IMR-90 (cell line): ENCODE measurements around a stretch of chr1.

- RRBS, result 0% methylated on average over 3 of the region's 20 CpGs
CAGE:
- cytosol, long polyA plus RNA, result no peak
- long polyA plus RNA, result no peak
- nucleus, long polyA plus RNA, result no peak
Measured at GRCh38 chr1:46131391-46132014, 926 bp downstream of the PIK3R3 start.

GRCh38 chr1:46341580-46342351 lies 1.2 kb downstream of the NSUN4 start:
- RRBS, result 86% methylated on average over 5 of the region's 22 CpGs
CAGE:
- cytosol, long polyA plus RNA, result no peak
- long polyA plus RNA, result no peak
- nucleus, long polyA plus RNA, result no peak

DNA sequence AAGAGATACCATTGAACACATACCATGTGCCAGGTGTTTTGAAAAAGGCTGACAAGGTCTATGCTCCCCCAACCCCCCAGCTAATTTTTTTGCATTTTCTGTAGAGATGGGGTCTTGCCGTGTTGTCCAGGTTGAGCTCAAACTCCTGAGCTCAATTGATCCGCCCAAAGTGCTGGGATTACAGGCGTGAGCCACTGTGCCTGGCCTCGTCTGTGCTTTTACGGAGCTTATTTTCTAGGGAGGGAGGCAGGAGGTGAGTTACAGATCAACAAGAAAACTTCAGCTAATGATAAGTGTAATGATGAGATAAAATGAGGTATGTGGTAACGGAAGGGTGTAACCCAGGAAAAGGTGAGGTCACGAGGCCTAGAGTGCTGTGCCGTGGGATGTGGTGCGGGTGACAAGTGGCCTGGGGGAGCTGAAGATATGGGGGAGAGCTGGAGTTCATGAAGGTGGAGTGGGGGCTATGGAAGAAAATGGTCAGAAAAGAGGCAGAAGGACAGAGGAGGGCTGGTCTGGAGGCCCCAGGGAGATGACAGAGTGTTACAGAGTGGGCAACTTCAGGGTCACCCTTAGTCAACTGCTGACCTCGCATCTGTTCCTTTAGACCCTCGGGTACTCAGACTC lies 28.3 kb downstream of the FAAH start:
- RRBS, result no CpG with 5 or more reads among the region's 11 CpGs
CAGE:
- cytosol, long polyA plus RNA, result no peak
- long polyA plus RNA, result no peak
- nucleus, long polyA plus RNA, result no peak

GRCh38 chr1:46593998-46594493 lies 10.0 kb downstream of the MKNK1 start:
- RRBS, result no CpG with 5 or more reads among the region's 7 CpGs
CAGE:
- cytosol, long polyA plus RNA, result no peak
- long polyA plus RNA, result no peak
- nucleus, long polyA plus RNA, result no peak

DNA sequence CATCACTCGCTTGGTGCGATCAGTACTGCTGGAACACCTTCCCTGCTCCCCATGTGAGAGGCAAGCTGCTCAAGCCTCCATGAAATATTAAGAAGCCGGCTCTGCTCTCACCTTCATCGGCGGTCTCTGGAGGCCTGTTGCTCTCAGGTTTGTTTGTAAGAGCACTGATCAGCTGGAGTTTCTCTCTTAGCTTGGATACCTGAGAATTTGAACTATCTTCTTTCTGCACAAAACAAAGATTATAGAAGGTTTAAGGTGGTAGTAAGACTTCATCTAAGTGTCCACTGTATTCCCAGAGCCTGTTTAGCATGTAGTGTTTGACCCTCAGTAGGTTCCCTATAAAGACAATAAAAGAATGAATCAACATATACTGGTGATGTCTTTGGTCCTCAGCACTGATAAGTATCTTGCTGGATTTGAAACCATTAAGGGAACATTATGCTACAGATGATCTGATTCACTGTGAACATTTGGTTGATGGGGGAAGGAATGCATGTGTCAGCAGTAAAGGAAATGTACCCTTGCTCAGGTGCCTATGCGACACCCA lies 12.8 kb downstream of the TEX38 start:
- RRBS, result no CpG with 5 or more reads among the region's 6 CpGs
CAGE:
- cytosol, long polyA plus RNA, result no peak
- long polyA plus RNA, result no peak
- nucleus, long polyA plus RNA, result no peak

GRCh38 chr1:46927735-46928230 lies 13.5 kb downstream of the CYP4A11 start:
- RRBS, result no CpG with 5 or more reads among the region's 2 CpGs
CAGE:
- cytosol, long polyA plus RNA, result no peak
- long polyA plus RNA, result no peak
- nucleus, long polyA plus RNA, result no peak

DNA sequence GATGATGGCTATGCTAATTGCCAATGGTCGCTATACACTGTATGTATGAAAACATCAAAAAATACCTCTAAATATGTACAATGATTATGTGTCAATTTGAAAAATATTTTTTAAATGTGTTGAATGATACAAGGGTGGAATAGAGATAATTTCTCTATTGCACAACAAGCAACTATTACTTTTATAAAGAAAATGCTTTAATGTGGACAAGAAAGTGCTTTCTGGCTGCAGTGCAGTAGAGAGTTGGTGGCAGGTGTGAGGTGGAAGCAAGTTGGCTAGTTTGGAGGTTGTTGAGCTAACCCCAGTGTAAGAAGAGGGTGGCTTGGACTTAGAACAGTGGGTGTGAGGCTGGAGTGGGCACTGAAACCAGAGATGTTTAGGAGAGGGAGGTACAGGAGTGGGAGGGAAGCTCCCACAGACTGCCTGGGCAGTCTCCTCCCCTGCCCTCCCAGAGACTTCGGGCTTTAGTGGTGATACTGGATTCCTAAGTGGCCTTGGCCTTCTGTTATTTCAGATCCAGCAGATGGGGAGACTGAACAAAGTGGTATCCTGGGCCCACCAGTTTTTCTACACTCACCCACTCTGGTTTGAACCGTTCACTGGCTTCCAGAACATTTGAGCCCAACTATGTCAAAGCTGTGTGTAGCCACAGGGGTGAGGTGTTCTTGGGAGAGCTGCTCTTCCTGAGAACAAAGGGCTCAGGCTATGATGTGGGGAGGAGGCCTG lies 19.8 kb upstream of the CYP4A11 start:
- RRBS, result no CpG with 5 or more reads among the region's 3 CpGs
CAGE:
- cytosol, long polyA plus RNA, result no peak
- long polyA plus RNA, result no peak
- nucleus, long polyA plus RNA, result no peak

GRCh38 chr1:47323593-47324277 lies 9.8 kb upstream of the STIL start:
- RRBS, result no CpG with 5 or more reads among the region's 2 CpGs
CAGE:
- cytosol, long polyA plus RNA, result no peak
- long polyA plus RNA, result no peak
- nucleus, long polyA plus RNA, result no peak

- RRBS, result 2% methylated on average over 3 of the region's 22 CpGs
CAGE:
- cytosol, long polyA plus RNA, result no peak
- long polyA plus RNA, result no peak
- nucleus, long polyA plus RNA, result no peak
Measured at GRCh38 chr1:47577979-47578692, 140.3 kb downstream of the FOXD2 start.

DNA sequence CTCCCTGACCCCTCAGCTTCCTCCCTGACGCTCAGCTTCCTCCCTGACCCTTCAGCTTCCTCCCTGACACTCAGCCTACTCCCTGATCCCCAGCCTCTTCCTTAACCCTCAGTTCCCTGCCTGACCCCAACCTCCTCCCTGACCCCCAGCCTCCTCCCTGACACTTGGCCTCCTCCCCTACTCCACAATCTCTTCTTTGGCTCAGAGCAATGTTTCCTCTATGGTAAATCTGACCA lies 263.9 kb downstream of the FOXD2 start:
- RRBS, result no CpG with 5 or more reads among the region's 1 CpG
CAGE:
- cytosol, long polyA plus RNA, result no peak
- long polyA plus RNA, result no peak
- nucleus, long polyA plus RNA, result no peak

- RRBS, result no CpG with 5 or more reads among the region's 4 CpGs
CAGE:
- cytosol, long polyA plus RNA, result no peak
- long polyA plus RNA, result no peak
- nucleus, long polyA plus RNA, result no peak
Measured at GRCh38 chr1:47808665-47809143, 188.5 kb downstream of the TRABD2B start.

- RRBS, result no CpG with 5 or more reads among the region's 35 CpGs
CAGE:
- cytosol, long polyA plus RNA, result no peak
- long polyA plus RNA, result no peak
- nucleus, long polyA plus RNA, result no peak
Measured at GRCh38 chr1:49257086-49258286, 480.8 kb upstream of the BEND5 start.

GRCh38 chr1:49880678-49881141 lies 143.0 kb downstream of the AGBL4 start:
- RRBS, result no CpG with 5 or more reads among the region's 26 CpGs
CAGE:
- cytosol, long polyA plus RNA, result no peak
- long polyA plus RNA, result no peak
- nucleus, long polyA plus RNA, result no peak

- RRBS, result no CpG with 5 or more reads among the region's 6 CpGs
CAGE:
- cytosol, long polyA plus RNA, result no peak
- long polyA plus RNA, result no peak
- nucleus, long polyA plus RNA, result no peak
Measured at GRCh38 chr1:50175579-50176141, 66.9 kb downstream of the ELAVL4 start.

DNA sequence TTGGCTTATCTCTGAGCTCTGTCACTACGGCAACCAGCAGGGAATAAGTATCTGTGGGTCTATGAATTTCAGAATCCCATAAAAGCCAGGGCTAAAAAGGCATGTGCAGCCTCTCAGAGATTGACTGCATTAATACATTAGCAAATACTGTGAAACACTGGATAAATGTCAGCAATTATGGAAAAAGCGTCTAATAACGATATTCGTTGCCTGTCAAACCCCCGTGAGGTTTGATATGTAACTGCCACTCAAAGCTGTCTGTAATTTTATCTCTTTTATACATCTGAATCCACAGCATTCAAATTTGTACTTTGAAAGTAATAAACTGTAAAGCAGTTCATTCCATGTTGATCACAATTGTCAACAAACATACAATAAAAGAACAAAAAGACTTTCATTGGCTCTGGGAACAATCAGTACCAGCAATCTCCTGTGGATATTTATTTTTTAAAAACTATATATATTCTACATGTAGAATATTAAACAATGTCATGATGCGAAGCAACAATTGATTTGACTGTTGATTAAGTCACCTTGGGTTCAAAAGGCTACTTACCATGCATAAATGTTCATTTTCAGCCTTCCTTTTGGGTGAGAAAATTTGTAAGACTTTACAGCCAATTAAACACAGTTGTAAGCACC lies 210.5 kb upstream of the DMRTA2 start:
- RRBS, result no CpG with 5 or more reads among the region's 6 CpGs
CAGE:
- cytosol, long polyA plus RNA, result no peak
- long polyA plus RNA, result no peak
- nucleus, long polyA plus RNA, result no peak

DNA sequence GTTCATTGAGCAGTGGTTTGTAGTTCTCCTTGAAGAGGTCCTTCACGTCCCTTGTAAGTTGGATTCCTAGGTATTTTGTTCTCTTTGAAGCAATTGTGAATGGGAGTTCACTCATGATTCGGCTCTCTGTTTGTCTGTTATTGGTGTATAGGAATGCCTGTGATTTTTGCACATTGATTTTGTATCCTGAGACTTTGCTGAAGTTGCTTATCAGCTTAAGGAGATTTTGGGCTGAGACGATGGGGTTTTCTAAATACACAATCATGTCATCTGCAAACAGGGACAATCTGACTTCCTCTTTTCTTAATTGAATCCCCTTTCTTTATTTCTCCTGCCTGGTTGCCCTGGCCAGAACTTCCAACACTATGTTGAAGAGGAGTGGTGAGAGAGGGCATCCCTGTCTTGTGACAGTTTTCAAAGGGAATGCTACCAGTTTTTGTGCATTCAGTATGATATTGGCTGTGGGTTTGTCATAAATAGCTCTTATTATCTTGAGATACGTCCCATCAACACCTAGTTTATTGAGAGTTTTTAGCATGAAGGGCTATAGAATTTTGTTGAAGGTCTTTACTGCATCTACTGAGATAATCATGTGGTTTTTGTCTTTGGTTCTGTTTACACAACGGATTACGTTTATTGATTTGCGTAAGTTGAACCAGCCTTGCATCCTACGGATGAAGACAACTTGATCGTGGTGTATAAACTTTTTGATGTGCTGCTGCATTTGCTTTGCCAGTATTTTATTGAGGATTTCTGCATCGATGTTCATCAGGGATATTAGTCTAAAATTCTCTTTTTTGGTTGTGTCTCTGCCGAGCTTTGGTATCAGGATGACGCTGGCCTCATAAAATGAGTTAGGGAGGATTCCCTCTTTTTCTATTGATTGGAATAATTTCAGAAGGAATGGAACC lies 53.3 kb downstream of the FAF1 start:
- RRBS, result no CpG with 5 or more reads among the region's 12 CpGs
CAGE:
- cytosol, long polyA plus RNA, result no peak
- long polyA plus RNA, result no peak
- nucleus, long polyA plus RNA, result no peak

- RRBS, result no CpG with 5 or more reads among the region's 4 CpGs
CAGE:
- cytosol, long polyA plus RNA, result no peak
- long polyA plus RNA, result no peak
- nucleus, long polyA plus RNA, result no peak
Measured at GRCh38 chr1:50908106-50908549, 51.9 kb downstream of the FAF1 start.

DNA sequence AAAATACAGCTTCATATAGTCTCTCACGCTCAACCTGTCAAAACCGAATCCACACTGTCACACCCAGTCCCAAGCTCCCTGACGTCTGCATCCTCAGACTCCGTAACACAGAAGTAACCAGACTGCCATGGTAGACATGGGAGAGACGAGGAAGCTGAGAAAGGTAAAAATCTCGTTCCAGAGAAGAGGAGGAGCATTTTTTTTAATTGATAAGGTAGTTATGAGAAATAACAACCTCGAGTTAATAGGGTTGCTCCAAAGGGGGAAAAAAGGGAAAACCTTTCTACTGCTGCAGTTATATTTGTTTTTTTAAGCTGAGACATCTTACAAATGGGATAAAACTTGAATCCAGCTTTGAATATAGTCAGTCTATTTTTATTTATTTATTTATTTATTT lies 572 bp upstream of the FAF1 start:
- RRBS, result no CpG with 5 or more reads among the region's 7 CpGs
CAGE:
- cytosol, long polyA plus RNA, result no peak
- long polyA plus RNA, result no peak
- nucleus, long polyA plus RNA, result no peak

DNA sequence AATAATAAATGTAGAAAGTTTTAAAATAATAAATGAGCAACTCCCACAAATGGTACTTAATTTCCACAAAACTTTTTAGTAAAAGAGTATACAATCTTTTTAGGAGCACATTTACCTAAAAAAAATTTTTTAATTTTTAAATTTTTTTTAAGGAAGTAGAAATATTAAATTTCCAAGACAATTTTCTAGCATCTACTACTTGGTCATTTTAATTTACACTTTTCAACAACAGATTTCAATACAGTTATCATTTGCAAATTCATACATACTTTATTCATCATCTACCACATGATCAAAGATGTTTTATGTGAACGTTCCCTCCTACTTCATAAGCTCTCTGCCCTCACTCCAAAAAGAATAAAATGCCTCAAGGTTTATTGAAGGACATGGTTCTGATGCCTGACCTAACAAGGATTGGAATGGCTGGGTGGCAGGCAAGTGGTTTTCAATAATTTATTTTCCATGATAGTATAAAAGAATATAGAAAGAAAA lies 5.3 kb downstream of the CDKN2C start:
- RRBS, result no CpG with 5 or more reads among the region's 1 CpG
CAGE:
- cytosol, long polyA plus RNA, result no peak
- long polyA plus RNA, result no peak
- nucleus, long polyA plus RNA, result no peak

DNA sequence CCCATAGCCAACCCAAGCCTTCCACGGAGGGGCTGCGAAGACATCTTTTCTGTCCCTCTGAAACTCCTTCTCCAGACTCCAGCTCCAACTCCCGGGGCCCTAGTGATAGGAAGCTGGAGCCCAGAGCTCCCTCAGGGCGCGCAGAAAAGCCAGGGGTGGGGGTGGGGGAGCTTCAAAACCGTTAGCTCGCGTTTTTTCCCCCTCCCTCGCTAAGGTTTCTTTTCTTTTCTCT lies 7.2 kb downstream of the CDKN2C start:
- RRBS, result 0% methylated on average over 1 of the region's 9 CpGs
CAGE:
- cytosol, long polyA plus RNA, result no peak
- long polyA plus RNA, result no peak
- nucleus, long polyA plus RNA, result no peak